ENCODE data around the genes SLC6A4 and OMG.

- PRO-cap = no peak
- RRBS, 2 experiments = no CpG with 5 or more reads among the region's 4 CpGs
These were observed 13.4 kb upstream of the CORO6 start for GRCh38 chr17:29636034-29636641.

GRCh38 chr17:29645456-29646107, 22.9 kb upstream of the CORO6 start:
- PRO-cap = no peak
- RRBS, 2 experiments = no CpG with 5 or more reads among the region's 5 CpGs

GRCh38 chr17:29713613-29714221, 91.0 kb upstream of the CORO6 start:
- PRO-cap = no peak

GRCh38 chr17:29830081-29830659, 99.9 kb downstream of the SSH2 start:
- PRO-cap = no peak
- RRBS, 2 experiments = no CpG with 5 or more reads among the region's 5 CpGs

DNA sequence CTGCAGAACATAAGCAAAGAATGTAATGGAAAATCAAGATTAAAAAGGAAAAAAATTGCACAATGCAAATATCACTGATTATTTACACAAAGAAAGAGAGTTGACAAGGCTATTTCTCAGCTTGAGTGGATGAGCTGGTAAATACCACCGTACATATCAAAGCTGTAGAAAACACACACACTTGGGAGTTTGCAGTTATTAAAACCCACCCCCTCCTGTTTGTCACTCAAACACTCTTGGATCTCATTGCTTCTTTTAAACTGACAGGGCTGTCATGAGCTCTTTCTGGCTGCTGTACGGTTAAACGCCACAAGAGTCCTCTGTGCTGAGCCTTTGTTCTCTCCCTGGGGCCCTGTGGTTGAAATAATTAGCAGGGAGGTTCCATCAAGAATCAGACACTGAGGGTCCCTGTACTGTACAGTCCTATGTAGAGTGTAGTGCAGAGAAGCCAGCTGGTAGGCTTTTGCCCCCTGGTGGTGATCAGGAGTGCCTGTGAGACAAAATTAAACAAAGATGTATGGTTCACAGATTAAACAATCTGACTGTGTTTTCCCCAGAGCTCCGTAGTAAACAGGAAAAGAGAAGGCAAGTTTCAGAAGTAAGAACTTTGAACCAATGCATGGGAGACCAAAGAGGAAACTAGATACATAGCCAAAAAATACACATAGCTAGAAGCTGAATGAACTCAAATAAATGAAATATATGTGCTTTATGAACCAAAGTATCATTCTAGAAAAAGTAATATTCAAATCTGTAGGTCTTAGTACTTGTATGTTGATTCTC, 1.2 kb upstream of the SSH2 start:
- PRO-cap = no peak
- RRBS, 2 experiments = no CpG with 5 or more reads among the region's 4 CpGs

GRCh38 chr17:30212500-30213040, 22.9 kb downstream of the SLC6A4 start:
- PRO-cap = no peak
- RRBS, 2 experiments = no CpG with 5 or more reads among the region's 12 CpGs

GRCh38 chr17:30225422-30226103, 9.9 kb downstream of the SLC6A4 start:
- PRO-cap = no peak
- RRBS, 2 experiments = no CpG with 5 or more reads among the region's 7 CpGs

GRCh38 chr17:30235190-30236303, at the start of gene SLC6A4:
SLC6A4 (minus strand) TSS chr17:30235697.
- PRO-cap = no peak
- RRBS, 2 experiments = 3 to 7% methylated on average over 10 of the region's 90 CpGs

- PRO-cap = no peak
- RRBS, 2 experiments = no CpG with 5 or more reads among the region's 5 CpGs
These were observed 11.8 kb upstream of the TMIGD1 start for GRCh38 chr17:30345487-30346190.

- PRO-cap = no peak
- RRBS, 2 experiments = under 1 to 2% methylated on average over 21 to 32 of the region's 76 CpGs
These were observed 690 bp downstream of the CPD start for GRCh38 chr17:30379237-30379997.

DNA sequence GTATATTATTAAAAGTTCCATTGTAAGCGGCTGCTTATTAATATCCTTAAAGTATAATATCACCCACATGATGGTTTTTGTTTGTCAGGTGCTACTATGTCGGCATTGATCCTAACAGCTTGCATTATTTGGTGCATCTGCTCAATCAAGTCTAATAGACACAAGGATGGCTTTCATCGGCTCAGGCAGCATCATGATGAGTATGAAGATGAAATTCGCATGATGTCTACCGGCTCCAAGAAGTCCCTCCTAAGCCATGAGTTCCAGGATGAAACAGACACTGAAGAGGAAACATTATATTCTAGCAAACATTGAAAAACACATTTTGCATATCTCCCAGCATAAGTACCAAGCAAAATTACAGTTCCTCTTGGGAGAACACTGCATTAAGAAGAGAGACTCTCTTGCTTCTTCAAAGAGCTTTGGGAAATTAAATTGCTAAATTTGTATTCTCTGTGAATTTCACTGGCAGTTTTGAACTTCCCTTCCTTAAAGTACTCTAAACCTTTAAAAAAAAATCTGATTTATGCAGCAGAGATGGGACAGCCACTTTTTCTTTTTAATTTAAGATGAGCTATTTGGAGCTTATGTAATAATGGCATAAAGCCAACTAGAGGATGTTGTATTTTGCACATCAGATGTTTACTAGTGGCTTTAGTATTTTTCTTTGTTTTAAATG, 12.6 kb upstream of the GOSR1 start:
- PRO-cap = no peak
- RRBS, 2 experiments = no CpG with 5 or more reads among the region's 5 CpGs

DNA sequence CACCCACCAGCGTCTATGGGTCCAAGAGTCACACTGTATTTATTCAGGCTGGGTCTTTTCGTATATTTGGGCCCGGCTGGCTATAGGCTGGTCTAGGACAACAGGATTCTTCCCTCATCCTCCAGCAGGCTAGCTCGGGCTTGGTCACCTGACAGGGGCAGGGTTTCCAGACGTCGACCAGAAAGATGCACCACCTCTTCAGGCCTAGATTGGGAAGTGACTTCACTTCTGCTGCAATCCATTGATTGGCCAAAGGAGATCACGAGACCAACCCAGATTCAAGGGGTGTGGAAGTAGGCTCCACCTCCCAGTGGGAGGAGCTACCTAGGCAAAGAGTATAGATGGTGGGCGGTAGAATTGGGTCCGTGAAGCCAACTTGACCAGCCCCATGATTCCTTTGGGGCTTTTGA, 167.5 kb downstream of the GOSR1 start:
- PRO-cap = no peak
- RRBS, 2 experiments = no CpG with 5 or more reads among the region's 9 CpGs

GRCh38 chr17:30667571-30668397, 156.7 kb downstream of the CRLF3 start:
- PRO-cap = no peak
- RRBS, 2 experiments = no CpG with 5 or more reads among the region's 43 CpGs

- PRO-cap = no peak
- RRBS, 2 experiments = no CpG with 5 or more reads among the region's 33 CpGs
These were observed 118.4 kb downstream of the CRLF3 start for GRCh38 chr17:30706104-30706383.

GRCh38 chr17:30768567-30769166, 55.8 kb downstream of the CRLF3 start:
- PRO-cap = no peak
- RRBS, 2 experiments = no CpG with 5 or more reads among the region's 3 CpGs

DNA sequence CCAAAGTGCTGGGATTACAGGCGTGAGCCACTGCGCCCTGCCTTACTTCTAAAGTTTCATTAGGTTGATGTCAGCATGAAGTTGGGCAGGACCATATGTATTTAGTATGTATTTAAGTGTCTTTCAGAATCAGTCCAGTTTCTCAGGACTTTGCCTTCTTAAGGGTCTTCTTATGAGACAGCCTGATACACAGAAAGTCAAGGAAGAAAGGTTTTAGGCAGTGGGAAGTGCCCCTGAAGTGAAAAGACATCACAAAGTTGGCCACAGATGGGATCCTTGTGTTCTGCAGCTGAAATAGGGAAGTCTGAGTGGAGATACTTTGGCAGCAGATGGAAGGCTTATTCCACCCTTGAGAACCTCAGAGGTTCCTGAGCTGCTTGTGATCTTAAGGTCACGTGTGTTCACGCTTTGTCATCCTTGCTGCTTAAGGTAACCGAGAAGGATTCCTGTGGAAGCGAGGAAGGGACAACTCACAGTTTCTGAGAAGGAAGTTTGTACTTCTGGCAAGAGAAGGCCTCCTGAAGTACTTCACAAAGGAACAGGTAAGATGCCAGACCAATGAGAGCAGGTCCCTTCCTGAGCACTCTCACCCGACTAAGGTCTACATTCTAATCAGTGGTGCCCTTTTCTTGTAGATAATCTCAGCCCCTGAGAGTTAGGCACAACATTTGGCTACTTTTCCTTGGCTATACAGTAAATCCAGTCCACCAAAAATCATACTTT, 12.2 kb downstream of the ADAP2 start:
- PRO-cap = no peak
- RRBS, 2 experiments = no CpG with 5 or more reads among the region's 7 CpGs

GRCh38 chr17:31110994-31111529, 16.3 kb downstream of the NF1 start:
- PRO-cap = no peak
- RRBS, 2 experiments = no CpG with 5 or more reads among the region's 2 CpGs

GRCh38 chr17:31296926-31297452, at the start of gene OMG:
OMG (minus strand) TSS chr17:31297239.
- PRO-cap = no peak
- RRBS, 2 experiments = no CpG with 5 or more reads among the region's 8 CpGs

- PRO-cap = no peak
- RRBS, 2 experiments = no CpG with 5 or more reads among the region's 5 CpGs
These were observed 4.2 kb downstream of the EVI2B start for GRCh38 chr17:31309457-31310201.

DNA sequence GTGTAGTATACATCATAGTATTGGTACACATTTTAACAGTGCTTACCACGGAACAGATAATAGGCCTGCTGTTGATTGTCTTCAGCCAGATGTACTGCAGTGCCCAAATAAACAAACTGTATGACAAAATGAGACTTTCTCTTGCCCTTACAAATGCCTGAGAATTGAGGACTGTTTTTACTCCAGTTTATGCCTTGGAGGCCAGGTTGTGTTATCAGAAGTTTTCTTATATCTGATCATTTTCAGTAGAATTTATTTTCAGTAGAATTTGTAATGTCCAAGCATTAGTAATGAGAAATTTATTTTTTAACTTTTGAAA, 552 bp downstream of the EVI2A start:
- PRO-cap = no peak
- RRBS, 2 experiments = no CpG with 5 or more reads among the region's 1 CpG